Esophagus muscularis mucosa (tissue), 4 donors: ENCODE measurements around a stretch of chr15.

- PRO-cap = no peak
- RAMPAGE, long total RNA, 4 experiments = no peak in any of the 4 experiments
These were observed 45.1 kb downstream of the TMOD3 start for GRCh38 chr15:51874473-51875033.

DNA sequence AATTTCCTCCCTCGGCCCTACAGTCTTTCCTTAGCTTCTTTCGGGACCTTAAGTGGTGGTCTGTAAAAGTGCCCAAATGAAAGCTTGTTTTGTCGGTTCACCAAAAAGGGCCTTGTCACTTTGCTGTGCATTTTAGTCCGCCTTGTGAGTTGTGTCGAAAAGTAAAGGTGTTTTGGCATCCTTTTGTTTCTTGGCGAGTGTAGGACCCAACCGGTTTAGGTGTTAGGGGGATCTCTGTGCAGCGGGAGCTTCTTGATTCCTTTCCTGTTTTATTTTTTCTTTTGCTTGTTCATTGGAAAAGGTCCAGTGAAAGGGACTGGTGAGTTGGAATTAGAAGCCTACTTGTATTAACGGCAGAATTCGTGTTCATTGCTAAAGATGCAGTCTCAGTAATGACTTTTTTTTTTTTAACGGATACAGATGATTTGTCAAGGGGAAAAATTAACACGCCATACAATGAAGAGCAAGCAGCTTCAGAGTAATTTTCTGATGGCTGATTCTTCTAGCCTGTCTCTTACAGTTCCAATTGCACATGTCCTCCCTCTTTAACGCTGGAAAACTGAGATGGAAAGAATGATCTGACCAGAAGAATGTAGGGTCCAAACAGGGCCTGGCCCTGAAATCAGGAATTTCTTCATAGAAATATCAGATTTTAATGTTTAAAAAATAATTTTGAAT is 1.2 kb downstream of the MAPK6 start:
- PRO-cap = no peak
- RAMPAGE, long total RNA, 4 experiments = no peak in any of the 4 experiments

DNA sequence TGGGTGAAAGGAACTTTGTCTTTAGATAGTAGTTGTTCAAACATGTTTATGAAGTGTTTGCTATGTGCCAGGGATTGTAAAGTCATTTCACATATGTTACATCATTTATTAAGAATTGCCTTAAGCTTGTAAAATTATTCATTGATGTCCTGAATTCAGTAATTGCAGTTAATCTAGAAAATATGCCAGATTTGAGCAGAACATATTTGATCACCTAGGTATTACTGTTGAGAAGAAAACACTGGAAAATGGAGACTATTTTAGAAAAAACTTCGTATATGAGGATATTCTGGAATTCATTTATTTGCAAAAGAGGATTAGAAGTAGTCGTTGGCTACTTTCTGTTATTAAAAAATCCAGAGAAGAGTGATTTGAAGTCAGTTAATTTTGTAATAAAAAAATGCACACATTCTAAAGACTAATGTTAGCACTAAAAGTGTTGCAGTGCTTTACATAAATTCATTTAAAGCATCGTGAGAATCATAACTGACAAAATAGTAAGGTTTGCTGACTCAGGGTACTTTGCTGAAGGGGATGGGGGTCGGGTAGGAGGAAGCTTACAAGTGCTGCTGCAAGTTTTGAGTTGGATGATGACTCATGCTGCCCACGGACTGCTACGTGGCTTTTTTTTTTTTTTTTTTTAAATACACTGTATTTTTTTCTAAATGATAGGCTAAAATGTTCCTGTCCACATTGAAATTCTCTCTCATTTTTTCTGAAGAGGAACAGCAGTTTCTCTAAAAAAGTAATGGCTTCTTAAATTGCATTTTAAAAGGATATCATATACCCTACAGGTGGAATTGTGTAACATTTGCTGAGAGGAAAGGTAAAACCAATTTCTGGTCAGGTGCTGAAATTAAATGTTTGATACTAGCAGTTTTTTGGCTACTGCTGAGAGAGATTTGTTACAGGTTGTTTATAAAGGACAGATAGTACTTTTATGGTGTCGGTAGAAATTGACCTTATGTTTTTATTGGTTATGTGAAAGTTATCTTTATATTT is 2.0 kb downstream of the MAPK6 start:
- PRO-cap = no peak
- RAMPAGE, long total RNA, 4 experiments = no peak in any of the 4 experiments

GRCh38 chr15:52031472-52032065 is 12.6 kb downstream of the MAPK6 start:
- PRO-cap = no peak
- RAMPAGE, long total RNA, 4 experiments = no peak in any of the 4 experiments

GRCh38 chr15:52187137-52187593 is 4.0 kb downstream of the GNB5 start:
- PRO-cap = no peak
- RAMPAGE, long total RNA, 4 experiments = no peak in any of the 4 experiments

GRCh38 chr15:52228729-52229360 is 37.7 kb upstream of the GNB5 start:
- PRO-cap = no peak
- RAMPAGE, long total RNA, 4 experiments = no peak in any of the 4 experiments

GRCh38 chr15:52262911-52263183 is 32.8 kb downstream of the MYO5C start:
- PRO-cap = no peak
- RAMPAGE, long total RNA, 4 experiments = no peak in any of the 4 experiments

GRCh38 chr15:52286045-52286244 is 9.7 kb downstream of the MYO5C start:
- PRO-cap = no peak
- RAMPAGE, long total RNA, 4 experiments = no peak in any of the 4 experiments

DNA sequence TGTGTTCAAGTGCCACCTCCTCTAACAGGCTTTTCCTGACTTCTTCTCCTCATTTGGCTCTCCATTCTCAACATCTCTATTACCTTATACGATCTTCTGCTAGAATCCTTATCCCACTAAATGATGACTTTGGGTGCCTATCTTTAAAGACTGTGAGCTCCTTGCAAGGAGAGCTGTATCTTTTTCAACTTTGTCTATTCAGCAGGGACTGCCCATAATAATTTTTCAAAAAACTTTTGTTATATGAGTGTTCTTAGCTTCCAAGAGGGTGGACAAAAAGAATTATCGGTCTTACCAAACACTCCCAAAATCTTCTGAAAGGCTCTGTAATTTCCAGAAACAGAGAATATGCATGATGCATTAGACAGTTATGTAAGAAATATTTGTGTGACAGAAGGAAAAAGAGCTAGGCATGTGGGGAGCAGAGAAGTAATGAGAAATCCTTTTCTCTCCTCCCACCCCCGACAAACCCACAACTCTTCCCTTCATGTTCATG is 87.0 kb downstream of the MYO5A start:
- PRO-cap = no peak
- RAMPAGE, long total RNA, 4 experiments = no peak in any of the 4 experiments

DNA sequence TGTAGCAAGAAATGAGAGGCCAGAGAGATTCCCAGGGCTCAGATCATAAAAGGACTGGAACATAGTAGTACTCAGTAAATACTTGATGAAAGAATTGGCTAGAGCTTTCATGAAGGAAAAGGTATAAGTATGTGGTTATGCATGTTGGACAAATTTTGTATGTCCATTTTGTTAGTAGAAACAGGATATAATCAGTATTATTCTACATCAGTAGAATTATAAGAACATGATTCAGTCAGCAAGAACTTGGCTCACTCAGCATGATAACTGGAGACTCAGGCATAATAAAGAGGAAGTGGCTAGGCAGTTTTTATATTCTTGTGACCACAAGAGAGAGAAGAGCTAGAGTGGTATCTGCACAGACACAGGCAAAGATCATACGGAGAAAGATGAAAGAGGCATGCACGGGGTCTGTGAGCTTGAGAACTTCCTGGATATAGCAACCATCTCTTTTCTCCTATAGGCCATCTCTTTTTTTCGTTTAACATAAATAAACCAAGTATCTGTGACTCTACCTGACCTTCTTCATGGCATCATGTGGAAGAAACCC is 46.8 kb downstream of the MYO5A start:
- PRO-cap = unidirectional peak, plus-strand start at position 337 of the sequence
- RAMPAGE, long total RNA, 4 experiments = no peak in any of the 4 experiments

GRCh38 chr15:52529583-52530127 is 975 bp upstream of the MYO5A start:
- PRO-cap = no peak
- RAMPAGE, long total RNA, 4 experiments = no peak in any of the 4 experiments

DNA sequence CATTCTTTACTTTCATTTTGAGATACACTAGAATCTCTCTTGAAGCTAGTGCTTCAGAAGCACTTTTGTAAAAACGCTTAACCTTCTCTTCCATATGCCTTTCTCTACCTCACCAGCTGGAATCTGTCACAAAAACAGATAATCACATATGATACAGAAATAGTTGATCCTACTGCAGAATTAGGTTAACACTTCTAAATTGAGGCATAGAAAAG is 1.5 kb downstream of the ATOSA start:
- PRO-cap = no peak
- RAMPAGE, long total RNA, 4 experiments = no peak in any of the 4 experiments

- PRO-cap = no peak
- RAMPAGE, long total RNA, 4 experiments = no peak in any of the 4 experiments
These were observed 310.8 kb downstream of the WDR72 start for GRCh38 chr15:53448621-53449132.

GRCh38 chr15:55288751-55289385 is 745 bp downstream of the RAB27A start:
- PRO-cap = bidirectional peak, plus-strand start at chr15:55289213, minus-strand start at chr15:55289110
- RAMPAGE, long total RNA, 4 experiments = no peak in any of the 4 experiments

GRCh38 chr15:55343155-55343535 is 24.1 kb downstream of the PIGB start:
- PRO-cap = no peak
- RAMPAGE, long total RNA, 4 experiments = no peak in any of the 4 experiments

DNA sequence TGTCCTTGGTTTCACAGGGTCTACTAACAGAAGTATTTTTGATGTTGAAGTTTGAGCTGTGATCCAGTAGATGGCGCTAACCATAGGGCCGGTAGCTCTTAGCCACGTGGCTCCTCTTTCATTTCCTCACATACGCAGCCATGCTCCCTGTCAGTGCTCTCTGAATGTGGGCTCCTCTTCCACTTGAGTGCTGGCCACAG is 18.4 kb upstream of the DNAAF4 start:
- PRO-cap = no peak
- RAMPAGE, long total RNA, 4 experiments = no peak in any of the 4 experiments

- PRO-cap = no peak
- RAMPAGE, long total RNA, 4 experiments = no peak in any of the 4 experiments
These were observed 5.6 kb downstream of the PRTG start for GRCh38 chr15:55737217-55737963.

DNA sequence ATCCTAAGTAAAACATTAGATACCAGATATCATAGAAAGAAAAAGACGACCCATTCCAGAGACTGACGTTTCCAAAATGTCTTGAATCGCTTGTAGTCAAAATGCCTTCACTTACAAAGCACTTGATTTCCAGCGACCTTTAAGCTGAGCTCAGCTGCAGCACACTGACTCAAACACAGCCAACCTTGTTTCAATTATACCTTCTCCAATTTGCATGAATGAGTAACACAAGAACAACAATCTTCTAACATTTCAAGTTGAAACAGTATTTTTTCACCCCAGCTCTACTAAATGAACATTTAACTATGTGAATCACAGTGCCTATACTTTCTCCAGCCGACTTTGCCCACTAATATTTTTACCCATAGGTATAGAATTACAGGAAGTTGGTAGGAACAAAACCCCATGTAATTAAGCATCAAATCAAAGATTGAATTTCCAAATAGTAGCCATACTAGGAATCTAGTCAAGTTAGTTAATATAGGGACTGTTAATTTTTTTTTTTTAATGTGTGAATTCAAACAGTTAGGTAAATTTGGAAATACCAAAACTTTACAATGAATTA is 76.4 kb downstream of the NEDD4 start:
- PRO-cap = unidirectional peak, minus-strand start at position 166 of the sequence
- RAMPAGE, long total RNA, 4 experiments = no peak in any of the 4 experiments

GRCh38 chr15:56043825-56044086 is 50.3 kb upstream of the NEDD4 start:
- PRO-cap = no peak
- RAMPAGE, long total RNA, 4 experiments = no peak in any of the 4 experiments

DNA sequence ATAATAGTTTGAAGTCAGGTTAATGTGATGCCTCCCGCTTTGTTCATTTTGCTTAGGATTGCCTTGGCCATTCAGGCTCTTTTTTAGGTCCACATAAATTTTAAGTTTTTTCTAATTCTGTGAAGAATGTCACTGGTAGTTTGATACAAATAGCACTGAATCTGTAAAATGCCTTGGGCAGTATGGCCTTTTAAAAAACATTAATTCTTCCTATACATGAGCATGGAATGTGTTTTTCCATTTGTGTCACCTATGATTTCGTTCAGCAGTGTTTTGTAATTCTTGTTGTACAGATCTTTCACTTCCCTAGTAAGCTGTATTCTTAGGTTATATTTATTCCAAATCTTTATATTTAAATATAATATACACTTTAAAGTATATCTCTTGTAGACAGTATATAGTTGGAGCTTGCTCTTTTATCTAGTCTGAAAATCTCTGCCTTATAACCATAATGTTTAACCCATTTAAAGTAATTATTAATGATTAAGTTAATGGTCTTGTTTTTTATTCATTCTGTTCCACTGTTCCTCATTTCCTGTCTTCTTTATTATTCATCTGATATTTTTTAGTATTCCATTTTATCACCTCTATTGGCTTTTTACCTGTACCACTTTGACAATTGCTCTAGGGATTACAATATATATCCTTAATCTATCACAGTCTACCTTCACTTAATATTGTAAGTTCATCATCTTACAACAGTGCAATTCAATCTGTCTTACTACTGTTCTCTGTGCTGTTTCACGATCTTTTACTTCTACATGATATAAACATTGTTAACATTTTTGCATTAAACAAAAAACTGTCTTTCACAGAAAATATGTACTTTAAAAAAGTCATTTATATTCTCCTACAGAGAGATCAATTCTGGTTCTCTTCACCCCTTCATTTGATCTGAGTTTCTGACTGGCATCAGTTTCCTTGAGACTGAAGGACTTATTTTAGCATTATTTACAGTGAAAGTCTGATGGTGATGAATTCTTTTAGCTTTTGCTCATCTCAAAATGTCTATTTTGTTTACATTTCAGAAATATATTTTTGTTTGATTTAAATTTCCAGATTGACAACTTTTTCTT is 22.3 kb downstream of the RFX7 start:
- PRO-cap = no peak
- RAMPAGE, long total RNA, 4 experiments = no peak in any of the 4 experiments